ENCODE measurements around the genes PTCHD1 and EIF2S3.

DNA sequence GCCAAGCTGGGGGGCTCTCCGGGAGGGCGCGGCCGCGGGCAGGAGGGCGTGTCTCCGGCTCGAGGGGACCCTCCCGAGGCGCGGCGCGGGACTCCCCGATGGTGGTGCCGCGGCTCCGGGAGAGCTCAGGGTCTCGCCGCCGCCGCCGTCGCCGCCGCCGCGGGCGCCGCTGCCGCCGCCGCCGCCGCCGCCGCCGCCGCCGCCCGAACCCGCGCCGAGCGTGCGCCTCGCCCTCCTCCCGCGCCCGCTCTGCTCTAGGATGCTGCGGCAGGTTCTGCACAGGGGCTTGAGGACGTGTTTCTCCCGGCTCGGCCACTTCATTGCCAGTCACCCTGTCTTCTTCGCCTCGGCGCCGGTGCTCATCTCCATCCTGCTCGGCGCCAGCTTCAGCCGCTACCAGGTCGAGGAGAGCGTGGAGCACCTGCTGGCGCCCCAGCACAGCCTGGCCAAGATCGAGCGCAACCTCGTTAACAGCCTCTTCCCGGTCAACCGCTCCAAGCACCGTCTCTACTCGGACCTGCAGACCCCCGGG lies at the start of gene PTCHD1:
PTCHD1 (plus strand) TSS at position 233 of the 532 bp plus-strand sequence.
- PRO-cap, result no peak

DNA sequence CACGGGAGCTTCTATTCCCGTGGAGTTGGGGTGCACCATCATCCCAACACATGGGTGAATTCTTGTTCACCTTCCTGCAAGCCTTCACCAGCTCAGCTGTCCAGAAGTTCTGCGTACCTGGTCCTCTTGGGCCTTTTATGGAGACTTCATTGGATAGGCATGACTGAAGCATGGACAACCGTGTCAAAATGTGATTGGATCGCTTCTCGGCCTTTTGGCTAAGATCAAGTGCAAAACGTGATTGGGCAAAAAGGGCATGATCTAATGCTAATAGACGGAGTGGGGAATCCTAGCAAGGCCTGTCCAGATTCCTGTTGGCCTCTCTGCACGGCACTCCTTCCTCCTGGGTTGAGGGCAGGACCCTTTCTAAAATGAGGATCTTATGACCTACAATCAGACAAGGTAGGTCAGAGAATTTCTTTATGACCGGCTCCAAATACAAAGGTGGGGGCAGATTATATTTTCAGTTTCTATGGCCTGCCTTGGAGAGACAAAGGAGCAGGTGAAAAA lies 24.9 kb downstream of the PRDX4 start:
- PRO-cap, result no peak

DNA sequence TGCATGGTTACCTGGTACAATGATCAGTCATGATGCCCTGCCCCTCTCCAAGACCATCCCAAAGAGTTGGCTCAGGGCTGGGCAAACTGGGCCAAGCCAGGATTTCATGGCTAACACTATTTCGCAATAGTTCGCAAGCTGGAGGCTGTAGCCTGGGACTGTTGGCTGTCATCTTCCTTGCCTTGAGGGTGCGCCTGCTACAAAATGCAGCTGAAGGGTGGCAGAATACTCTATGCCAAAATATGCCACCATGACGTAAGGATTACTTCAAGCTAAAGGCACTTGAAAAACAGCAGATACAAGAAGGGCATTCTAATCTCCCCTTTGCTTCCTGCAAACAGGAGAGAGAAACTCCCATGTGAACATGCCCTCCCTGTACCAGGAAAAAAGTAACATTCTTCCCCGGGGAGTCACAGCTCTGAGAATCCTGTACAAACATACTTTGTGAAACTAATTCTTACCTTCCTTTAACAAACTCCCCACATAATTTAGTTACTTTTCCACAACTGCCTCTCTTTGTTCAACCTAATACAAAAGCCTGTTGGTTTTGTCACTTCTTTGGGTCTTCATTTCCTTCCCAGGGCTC lies 21.1 kb downstream of the SAT1 start:
- PRO-cap, result no peak

DNA sequence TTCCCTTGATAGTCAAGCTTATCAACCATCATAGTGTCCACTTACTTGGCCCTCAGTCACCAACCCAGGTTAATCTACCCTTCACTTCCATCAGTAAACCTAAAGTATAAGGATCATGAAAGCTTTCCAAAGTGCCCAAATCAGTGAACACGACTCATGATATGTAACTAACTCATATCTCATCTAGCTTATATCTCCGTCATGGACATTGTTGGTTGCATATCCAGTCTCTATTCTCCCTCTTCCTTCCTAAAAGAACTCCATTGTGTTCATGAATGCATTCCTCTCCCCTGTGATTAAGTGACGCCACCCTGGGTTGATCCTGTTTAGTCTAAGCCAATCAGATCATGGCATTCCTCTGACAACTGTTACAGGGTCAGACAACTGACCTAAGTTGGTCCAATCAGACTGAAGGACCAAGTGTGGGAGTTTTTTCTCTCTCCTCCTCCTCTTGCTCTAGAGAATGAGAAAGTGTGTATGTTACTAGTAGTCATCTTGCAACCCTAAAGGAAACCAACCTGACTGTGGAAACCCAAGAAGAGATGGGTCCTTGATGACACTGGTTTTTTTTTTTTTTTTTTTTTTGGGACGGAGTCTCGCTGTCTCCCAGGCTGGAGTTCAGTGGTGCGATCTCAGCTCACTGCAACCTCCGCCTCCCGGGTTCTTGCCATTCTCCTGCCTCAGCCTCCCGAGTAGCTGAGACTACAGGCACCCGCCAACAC lies 3.6 kb downstream of the APOO start:
- PRO-cap, result no peak

DNA sequence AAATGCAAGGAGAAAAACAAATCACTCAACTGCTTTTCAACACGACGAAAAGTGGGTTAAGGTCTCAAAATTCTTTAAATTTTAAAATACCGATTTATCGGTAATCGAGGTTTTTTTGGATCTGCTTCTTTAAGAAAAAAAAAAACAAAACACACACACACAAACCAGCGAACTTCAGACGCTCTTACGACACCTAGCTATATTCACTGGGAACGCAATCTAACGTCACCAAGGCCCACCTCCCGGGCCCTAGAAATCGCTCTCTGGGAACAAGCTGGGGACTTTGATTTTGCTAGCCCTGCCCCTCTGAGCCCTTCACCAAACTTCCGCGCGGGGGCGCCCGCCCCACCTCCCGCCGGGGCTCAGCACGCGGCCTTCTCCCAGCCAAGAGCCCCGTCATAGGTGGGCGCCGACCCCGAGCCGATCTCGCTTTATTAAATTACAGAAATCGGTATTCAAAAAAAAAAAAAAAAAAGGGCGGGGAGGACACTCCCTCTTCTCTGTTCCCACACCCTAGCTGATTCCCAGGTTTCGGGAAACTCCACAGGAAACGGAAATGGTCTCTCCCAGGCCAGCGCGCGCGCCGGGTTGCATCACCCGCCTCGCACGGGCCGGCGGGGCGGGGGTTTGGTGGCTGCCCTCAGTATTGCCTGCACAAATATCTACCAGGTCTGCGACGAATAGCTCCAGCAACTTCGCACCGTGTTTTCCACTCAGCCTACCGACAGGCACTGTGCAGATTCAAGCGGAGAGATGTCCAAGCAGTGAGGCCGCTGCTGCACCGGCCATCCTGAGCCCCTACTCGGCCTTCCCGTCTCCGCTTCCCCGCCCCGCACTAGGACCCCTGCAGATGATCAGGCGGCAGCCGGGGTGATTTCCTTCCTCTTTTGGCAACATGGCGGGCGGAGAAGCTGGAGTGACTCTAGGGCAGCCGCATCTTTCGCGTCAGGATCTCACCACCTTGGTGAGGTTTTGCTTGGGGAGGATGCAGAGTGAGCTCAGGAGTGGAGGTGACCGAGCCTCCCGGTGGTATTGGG lies at the start of gene EIF2S3:
EIF2S3 (plus strand) TSS at position 883 of the 1,037 bp plus-strand sequence.
- PRO-cap, result no peak

- PRO-cap, result no peak
These were observed 4.8 kb downstream of the ZFX start for GRCh38 chrX:24154301-24154674.

DNA sequence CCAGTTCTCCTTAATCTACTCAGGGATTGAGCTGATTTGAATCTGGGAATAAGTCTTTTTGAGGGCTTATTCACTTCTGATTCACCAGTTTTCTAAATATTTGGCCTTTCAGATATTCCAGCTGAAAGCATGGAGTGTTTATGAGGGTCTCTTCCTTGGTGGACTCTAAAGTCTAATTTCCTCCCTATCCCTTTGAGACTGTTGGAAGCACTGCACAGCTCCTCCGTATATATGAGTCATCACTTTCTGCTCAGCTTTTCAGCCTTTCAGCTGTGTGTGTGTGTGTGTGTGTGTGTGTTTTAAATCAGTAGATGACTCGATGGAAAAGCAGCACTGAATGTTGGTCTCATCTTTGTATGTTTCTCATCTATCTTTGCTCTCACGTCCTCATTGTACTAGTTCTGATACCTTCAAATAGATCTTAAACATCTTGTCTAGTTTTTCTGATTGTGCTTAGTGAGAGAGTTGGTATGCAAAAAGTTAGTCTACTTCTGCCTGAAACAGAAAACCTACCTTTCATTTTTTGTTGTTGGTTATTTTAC lies 81.6 kb downstream of the ZFX start:
- PRO-cap, result no peak

GRCh38 chrX:24426381-24426731 lies 38.7 kb upstream of the PDK3 start:
- PRO-cap, result no peak

DNA sequence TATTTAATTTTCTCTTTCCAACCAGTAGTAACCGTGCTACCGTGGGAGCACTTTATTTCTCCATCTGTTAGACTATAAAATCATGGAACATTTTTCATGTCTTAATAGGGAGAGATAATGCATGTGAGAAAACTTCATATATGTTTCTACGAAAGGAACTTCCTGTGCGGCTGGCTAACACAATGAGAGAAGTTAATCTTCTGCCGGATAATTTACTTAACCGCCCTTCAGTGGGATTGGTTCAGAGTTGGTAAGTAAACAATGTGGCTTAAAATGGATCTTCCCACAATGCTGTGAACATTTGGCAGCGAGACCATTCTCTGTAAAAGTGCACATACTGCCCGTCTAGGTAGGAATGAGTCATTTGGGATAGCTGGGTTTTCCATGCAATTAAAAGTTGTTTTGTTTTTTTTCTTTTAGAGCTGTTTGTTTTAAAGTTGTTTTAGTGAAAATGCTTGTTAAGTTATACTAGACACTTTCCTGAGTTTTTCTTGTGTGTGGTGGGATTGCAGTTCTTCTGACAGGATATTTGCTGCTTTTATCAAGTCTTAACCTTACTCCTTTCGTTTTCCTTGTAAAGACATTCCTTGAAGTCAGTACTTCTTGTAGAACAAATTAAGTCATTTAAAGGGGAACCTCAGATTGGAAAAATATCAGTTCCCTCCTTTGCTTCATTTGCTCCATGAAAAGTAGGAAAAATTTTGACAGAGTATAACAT lies 29.7 kb downstream of the PDK3 start:
- PRO-cap, result no peak

DNA sequence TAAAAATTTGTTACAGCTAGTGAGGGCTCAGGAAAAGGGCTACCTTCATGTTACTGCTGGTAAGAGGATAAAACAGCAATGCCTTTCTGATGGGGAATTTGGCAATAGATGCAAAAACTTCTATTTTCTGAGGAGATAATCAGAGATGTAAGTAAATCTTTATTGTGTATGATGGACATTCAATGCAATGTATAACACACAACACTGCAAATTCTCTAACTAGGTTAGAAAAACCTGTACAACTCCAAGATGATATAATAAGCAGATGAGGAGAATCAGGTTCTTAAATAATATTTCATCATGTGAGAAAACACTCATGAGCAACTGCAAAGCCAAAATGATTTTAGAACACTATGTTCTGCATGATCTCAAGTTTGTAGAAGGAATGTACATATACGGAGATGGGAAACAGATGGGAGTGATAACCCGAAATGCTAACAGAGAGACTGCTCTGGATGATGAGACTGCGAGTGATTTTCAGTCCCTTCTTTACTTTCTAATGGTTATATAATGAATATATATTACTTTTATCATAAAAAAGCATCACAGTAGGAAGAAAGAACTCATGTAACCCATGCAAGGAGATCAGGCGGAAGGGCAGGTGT lies 81.0 kb downstream of the PCYT1B start:
- PRO-cap, result no peak

DNA sequence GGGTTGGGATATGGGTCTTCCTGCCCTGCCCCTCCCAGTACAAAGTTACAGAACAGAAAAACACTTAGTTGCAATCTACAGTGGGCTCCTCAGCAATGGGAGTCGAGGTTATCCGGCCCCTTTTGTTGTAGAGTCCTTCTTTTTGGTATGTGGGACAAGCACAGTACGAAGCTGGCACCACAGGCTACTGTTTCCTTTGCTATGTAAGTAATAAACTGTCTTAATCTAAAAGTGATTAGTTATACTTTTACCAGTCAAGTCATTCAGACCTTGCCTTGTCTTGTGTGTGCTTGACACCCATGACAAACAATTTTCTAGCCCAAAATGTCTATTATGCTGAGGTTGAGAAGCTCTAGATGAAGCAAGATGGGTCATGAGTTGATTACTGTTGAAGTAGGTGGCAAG lies 15.5 kb upstream of the PCYT1B start:
- PRO-cap, result no peak

- PRO-cap, result no peak
These were observed 12.6 kb downstream of the ARX start for GRCh38 chrX:25003050-25003648.

DNA sequence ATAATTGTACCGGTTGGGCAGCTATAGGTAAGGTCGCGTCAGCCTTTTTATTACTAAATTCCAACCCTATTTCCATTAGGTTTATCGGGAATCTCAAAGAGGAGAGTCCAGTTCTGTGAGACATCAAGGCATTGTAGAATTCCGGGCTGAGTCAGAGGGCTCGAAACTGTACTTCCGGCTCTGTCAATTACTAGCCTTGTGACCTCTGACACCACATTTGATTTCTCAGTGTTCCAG lies 4.3 kb downstream of the IL1RAPL1 start:
- PRO-cap, result no peak

GRCh38 chrX:30617239-30617488 lies 36.1 kb upstream of the GK start:
- PRO-cap, result no peak

DNA sequence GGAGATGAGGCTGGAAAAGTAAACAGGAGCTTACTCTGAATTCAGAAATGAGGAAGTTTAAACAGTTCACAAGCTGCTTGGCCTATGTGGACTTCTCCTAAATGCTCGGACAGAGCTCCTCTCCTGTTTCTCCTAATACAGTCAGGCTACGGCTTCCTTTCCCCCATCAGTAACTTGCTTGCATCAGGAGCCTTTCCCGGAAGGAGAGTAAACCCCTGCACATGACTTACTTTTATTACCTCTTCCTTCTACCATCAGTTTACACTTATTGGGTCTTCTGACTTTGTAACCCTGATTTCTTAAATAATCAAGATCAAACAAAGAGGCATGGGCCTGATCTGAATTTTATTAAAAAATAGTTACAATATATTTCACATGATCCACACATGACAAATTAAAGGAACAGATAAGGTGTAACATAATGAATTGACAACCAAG lies 14.7 kb upstream of the GK start:
- PRO-cap, result no peak

DNA sequence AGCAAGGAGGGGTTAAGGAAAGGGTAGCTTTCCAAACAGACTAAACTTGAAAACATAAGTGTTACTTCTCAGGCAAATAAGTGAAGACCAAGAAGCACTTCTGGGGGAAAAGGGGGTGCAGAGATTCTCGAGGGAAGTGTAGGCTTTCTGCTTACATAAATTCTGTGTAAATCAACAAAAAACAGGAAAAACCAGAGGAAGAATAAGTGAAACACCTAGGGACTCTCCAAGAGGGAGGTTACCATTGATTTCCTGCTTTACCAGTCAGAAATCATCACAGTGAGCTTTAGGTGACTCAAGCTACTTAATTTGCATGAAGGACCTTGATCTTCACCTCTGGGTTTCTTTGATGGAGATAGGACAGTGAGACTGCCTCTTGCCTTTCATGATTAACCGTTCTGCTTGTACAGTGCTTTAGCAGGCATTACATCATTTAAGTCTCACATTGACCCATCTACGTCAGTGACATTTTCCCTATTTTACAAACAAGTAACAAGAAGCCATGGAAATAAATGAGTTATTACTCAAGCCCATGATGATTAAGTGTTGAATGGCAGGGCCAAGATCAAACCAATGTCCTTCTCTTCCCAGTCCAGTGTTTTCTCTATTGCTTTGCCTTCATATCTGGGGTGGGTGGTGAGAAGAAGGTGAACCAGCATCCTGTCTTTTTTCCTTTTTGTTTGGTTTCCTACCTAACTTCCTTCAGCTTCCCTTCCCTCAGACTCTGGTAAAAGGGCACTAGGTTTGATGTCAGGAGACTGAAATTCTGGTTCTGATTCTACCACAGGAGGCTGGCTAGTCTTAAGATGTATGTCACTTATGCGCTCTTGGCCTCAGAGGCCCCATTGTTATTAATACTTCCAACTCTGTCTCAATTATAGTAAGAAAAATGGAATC lies 3.3 kb upstream of the GK start:
- PRO-cap, result no peak

DNA sequence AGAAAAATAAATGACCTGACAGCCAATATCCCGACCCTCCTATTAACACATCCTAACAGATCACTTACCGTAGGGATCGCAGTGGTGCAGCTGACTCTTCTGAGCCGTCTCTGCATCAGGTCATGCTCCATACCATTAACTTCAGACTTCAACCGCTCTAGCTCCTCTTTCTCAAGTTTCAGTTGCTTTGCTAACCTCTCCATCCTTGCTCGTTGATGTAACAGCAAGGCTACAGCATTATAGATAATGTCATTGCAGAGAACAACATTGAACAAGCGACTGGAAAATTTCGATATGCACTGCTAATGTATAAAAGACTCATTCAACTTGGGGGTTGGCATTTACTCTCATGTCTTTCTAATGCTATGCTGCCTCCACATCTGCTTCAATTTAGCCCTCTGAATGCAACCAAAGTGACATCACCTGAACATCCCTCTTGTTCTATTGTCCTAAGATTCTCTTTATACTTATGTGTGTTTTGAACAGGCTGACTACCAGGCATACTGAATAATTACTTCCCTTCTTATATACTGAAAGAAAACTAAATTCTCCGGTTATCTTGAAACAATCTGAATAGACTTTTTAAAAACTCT lies 36.2 kb downstream of the TAB3 start:
- PRO-cap, result no peak

GRCh38 chrX:31128795-31129264 lies 57.0 kb upstream of the FTHL17 start:
- PRO-cap, result no peak

DNA sequence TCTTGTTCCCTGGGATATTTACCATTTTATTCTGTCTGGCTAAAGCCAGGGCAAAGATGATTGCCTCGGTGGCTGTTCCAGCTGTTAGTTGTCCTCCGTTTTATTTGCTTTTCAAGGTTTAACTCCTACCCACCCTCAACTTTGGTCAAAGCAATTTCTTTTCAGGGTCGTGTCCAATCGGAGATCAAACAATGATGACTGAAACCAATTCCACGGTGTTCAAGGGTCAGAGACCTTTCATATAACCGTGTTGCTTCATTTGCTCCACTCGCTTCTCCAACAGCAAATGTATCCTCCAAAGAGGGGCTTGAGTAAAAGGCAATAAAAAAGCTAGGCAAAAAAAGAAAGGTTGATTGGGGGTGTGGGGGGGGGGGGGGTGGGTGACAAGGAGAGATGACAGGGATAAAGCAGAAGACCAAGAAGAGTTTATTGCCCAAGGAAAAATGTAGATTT lies 193.6 kb upstream of the FTHL17 start:
- PRO-cap, result no peak

GRCh38 chrX:32155220-32155601 lies 1056.1 kb downstream of the DMD start:
- PRO-cap, result no peak

Measured in pulmonary artery (tissue), 1 donor.